Mesenchymal stem cell of the bone marrow (primary cell): ENCODE data around the genes PPIF, EIF5AL1 and SFTPA2.

GRCh38 chr10:78802460-78803325 is 266.1 kb upstream of the ZMIZ1 start:
- CAGE, long polyA plus RNA = no peak

DNA sequence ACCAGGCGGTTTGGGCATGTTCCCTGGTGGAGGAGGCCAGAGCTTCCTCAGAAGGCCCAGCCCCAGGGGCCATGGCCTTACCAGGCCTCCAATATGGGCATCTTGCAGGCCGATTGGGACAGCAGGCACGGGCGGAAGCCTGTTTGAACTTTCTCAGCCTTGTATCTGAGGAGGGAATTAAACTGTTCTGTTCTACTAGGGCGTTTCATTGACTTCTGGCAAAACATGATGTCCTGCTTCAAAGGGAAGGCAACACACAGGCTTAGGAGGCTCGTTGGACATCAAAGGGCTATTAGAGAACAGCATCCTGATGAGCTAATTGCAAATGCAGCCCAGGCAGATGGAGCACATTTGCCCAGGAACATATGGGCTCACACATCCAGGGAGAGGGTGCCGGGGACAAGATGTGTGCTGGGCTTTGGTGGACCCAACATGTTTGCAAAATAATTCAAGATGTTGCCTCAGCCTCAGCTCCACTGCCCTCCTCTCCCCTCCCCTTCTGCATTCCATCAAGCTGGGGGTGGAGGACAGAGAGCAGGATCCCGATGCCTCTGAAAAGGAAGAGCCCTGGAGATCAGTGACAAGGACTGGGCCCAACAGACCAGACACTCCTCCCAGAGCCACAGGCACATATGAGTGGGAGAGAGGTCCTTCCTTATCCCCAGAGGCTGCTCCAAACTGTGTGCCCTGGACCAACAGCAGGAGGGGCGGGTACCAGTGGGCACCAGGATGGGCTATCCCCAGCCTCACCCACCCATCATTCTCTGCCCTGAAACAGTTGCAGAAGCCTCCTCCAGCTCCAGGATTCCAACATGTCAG is 217.1 kb upstream of the ZMIZ1 start:
- CAGE, long polyA plus RNA = no peak

GRCh38 chr10:78927465-78927917 is 141.3 kb upstream of the ZMIZ1 start:
- CAGE, long polyA plus RNA = no peak

GRCh38 chr10:79071141-79071878 is 2.5 kb downstream of the ZMIZ1 start:
- CAGE, long polyA plus RNA = no peak

DNA sequence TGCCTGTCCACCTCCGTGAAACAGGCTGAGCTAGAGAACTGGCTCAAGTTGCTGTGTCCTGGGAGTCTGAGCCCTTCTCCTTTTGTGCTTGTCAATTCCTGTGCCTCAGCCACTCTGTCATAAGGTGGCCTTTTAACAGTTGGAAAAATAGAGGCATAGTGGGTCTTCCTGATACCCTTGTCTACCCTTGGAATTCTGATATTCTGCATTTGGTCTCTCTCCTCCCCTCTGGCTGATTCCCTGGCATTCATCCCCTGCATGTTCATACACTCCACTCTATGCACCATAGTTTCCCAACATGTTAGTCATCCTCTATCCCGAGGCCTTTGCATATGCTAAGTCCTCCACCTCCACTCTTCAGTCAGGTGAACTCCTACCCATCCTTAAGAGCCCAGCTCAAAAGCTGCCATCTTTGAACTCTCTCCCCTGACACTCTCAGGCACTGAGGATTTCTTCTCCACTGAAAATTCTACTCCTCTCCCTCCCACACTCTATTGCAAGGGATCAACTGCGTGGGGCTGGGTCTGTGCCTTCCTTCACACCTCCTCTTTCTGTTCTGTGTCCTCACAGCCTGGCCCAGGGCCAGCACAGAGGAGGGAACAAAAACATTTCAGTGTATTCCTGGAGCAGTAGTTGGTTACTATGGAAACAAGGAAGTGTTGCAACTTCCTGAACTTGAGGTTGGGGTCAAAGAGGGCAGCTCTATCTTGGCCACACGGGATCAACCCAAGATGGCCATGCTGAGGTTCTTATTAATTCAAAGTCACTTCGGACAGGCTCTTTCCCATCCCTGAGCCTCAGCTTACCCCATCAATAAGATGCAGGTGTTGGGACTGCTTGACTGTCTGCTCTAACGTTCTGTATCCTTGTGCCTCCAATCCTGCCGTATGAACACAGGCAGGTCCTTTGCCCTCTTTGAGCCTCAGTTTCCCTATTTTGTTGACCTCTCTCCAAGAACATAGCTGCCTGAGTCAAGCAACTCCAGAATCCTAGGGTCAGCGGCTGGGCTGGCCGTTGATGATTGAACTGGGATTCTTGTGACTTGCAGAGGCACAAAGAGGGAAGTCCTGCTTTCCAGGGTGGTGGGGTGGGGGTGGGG is 15.4 kb downstream of the ZMIZ1 start:
- CAGE, long polyA plus RNA = no peak

DNA sequence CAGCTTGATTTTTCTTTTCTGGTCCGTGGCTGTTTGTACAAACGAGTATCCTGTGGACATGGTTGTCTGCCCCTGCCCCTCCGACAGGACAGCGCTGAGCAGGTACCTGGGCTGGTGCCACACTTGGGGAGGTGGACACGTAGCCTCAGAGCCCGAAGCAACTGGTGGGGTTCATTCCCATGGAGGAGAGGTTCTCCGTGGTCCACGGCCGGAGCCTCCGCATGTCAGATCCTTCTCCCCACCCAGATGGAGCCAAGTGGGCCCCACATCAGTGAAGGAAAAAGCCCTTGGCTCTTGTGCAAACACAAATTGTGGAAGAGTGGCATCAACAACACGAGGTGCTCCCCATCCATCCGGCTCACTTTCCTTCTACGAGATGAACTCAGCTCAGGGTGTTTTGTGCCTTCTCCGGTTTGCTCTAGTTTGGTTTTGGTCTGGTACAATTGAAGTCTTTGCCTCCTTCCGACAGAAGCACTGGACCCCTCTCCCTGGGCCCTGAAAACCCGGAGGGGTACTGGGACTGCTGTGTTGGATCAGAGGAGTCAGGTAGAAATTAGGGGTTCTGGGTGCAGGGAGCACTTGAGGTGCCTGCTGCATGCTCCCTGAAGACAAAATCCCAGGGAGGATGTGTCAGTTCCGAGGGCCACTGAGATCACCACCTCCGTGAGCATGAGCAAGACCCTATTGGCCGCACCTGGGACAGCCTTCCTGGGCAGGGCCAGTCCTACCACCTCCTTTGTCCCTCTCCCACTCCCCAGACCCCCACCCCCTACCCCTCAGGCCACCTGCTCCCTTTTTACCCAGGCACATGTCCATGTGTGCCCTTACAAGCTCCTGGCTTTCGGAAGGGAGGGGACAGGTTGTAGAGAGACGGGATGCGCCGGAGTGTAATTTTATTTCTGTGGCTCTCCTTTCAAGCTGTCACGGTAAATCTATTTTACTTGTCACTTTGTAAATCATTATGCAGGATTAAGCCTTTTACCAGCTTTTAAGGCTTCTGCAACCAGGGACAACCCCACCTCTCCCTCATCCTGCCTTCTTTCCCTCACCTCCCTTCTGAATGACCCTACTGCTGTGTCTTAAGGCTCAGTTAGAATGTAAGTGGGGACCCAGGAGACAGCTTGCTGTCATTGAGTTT is 20.6 kb downstream of the ZMIZ1 start:
- CAGE, long polyA plus RNA = no peak

DNA sequence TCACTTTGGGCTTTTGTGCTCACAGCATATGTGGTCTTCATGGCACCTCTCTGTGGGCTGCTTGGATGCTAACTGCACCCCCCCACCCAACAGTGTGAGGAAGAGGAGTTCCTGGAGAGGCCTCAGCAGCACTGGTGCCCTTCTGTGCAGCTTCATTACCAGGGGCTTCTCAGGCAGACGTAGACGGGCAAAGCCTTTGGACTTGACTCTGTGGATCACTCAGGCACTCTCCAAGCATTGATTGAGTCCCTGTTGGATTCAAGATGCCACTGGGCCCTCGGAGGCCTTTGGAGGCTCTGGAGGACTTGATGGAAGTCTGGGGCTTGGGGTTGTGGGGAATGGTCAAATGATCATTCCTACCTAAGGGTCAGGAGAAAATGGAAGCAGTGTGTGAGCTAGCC is 29.0 kb downstream of the ZMIZ1 start:
- CAGE, long polyA plus RNA = no peak

- CAGE, long polyA plus RNA = no peak
Observed at GRCh38 chr10:79098373-79098705, 29.6 kb downstream of the ZMIZ1 start.

DNA sequence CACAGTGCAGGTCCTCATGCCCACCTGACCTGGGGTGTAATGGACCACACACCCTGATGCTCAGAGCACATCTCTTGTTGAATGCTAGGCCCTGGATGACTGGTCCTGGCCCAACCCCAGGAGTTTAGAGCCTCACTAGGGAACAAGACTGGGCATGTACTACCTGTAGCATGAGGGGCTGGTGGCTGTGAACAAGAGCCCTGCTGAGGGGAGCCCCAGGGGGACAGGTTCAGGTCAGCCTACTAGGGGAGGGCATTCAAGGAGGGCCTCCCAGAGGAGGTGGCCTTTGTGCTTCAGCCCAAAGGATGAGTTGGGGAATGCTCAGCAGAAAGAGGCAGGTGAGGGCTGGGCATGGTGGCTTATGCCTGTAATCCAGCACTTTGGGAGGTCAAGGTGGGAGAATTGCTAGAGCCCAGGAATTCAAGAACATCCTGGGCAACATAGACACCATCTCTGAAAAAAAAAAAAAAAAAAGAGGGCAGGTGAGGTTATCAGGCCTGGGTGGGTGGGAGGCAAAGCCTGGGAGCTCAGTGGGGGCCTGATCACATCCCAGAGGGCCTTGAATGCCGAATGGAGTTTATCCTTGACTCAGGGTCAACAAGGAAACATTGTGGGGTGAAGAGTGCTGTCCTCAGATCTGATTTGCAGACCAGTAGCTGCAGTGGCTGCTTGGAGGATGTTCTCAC is 31.4 kb downstream of the ZMIZ1 start:
- CAGE, long polyA plus RNA = no peak

DNA sequence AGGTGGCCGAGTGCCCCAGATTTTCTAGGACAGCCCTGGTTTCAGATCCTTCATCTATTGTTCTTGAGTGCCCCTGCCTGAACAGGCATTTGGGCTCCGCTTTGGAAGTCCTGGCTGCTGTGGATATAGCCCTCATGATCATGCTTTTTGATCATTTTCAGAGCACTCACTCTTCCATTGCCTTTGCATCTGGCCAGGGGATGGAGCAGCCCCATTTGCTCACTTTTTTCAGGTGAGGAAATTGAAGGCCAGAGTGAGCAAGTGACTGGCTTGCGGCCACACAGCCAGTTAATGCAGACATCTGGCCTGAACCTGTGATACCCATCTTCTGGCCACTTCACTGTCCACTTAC is 38.1 kb downstream of the ZMIZ1 start:
- CAGE, long polyA plus RNA = no peak

- CAGE, long polyA plus RNA = no peak
Observed at GRCh38 chr10:79155024-79155980, 86.5 kb downstream of the ZMIZ1 start.

DNA sequence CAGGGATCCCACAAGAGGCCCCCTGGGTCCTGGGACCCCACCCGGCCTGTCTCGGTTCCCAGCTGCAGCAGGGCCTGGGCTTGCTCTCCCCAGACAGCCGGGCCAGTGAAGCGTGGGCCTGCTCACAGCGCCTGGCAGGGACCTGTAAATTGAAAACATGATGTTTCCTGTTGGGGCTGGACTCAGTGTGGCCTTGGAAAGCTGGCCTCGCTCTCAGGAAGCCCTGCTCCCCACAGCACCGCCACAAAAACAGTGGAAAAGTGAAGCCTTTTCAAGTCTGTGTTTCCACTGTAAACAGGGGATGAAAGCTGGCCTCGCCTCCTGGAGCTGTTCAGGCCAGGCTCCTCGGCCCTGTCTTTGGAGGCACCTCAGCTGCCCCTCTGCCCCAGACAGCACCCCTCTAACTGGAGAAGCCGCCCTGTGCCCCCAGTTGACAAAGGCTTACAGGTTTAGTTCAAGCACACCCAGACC is 108.3 kb downstream of the ZMIZ1 start:
- CAGE, long polyA plus RNA = no peak

- CAGE, long polyA plus RNA = no peak
Observed at GRCh38 chr10:79228891-79229434, 118.3 kb upstream of the PPIF start.

DNA sequence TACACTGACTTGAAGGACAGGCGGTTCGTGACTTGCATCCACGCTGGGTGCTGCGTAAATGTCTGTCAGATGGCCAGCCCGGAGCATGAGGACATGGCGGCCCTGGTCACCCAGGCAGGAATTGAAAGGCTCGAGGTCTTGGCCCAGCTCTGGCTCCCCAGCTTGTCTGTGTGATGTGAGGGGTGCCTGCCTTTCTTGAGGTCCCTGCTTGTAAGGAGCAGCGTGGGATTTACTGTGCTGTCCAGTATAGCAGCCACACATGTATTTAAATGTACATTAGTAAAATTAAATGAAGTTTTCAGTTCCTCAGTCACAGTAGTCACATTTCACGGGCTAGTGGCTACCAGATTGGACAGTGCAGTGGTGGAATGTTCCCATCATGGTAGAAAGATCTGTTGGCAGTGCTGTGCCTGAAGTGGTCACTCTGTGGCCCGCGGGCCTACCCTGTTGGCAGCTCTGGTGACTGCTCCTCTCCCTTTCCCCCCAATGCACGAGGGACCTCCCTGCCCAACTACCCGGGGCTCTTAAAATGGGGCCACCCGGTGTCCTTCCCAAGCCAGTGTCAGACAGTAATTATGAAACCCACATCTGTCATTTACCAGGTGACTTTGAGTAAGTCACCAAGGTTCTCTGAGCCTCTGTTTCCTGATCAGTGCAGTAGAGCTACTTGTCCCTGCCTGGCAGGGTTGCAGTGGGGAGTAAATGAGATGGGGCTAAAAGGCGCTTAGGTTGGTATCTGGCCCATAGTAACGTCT is 97.8 kb upstream of the PPIF start:
- CAGE, long polyA plus RNA = no peak

- CAGE, long polyA plus RNA = no peak
Observed at GRCh38 chr10:79331103-79332283, 15.8 kb upstream of the PPIF start.

DNA sequence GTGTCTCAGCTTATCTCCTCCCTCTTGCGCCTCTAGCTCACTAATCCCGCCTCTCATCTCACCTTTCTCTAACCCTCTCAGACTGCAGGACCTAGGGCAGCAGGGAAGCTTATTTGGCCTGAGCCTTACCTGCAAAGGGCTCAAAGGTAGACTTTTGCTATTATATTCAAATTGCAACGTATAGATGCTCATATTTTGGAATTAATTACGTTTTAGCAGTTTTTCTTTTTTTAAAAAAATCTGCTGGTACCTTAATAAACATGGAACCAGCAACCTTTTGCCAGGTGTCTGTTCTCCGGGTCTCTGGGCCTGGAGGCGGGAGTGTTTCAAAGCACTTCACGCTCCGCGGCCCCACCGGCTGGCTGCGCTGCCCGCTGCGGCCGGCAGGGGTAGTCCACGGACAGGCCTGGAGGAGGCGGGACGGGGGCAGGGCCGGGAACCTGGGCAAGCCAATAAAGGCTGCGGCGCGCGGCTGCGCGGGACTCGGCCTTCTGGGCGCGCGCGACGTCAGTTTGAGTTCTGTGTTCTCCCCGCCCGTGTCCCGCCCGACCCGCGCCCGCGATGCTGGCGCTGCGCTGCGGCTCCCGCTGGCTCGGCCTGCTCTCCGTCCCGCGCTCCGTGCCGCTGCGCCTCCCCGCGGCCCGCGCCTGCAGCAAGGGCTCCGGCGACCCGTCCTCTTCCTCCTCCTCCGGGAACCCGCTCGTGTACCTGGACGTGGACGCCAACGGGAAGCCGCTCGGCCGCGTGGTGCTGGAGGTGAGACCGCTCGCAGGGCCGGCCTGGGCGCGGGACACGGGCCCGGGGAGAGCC is at the start of gene PPIF:
PPIF (plus strand) TSS at position 482 of the 810 bp plus-strand sequence.
- CAGE, long polyA plus RNA = no peak

DNA sequence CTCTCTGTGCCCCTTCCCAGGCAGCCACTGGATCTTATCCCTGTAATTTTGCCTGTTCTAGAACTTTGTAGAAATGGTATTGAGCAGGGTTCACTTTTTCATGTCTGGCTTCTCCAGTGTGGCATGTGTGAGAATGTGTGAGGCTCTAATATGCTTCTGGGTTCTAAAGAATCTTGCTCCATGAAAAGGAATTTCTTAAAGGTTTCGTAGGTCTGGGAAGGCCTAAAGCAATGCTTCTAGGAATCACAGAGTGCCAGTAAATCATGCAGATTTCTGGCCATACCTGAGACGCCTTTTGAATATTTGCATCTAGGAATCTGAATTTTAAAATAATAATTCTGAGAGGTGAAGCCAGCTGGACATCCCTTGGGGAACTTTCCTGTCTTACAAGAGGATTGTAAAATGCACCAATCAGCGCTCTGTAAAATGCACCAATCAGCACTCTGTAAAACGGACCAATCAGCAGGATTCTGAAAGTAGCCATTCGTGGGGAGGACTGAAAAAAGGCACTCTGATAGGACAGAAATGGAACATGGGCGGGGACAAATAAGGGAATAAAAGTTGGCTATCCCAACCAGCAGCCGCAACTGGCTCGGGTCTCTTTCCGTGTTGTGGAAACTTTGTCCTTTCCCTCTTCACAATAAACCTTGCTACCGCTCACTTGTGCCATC is 9.8 kb downstream of the PPIF start:
- CAGE, long polyA plus RNA = no peak

DNA sequence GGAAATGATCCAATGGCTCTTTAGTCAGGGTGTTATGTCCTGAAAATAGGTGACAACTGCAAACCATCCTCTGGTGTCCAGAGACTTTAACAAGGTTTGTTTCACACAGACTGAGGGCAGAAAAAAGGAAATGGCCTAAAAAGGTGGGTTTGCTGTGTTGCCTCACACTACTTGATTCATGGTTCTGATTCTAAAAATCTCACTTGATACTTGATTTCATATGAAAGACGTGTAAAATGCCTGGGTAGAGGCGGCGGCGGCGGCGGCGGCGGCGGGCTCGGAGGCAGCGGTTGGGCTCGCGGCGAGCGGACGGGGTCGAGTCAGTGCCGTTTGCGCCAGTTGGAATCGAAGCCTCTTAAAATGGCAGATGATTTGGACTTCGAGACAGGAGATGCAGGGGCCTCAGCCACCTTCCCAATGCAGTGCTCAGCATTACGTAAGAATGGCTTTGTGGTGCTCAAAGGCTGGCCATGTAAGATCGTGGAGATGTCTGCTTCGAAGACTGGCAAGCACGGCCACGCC is at the start of gene EIF5AL1:
EIF5AL1 (plus strand) TSS at position 244 of the 522 bp plus-strand sequence.
- CAGE, long polyA plus RNA = no peak

DNA sequence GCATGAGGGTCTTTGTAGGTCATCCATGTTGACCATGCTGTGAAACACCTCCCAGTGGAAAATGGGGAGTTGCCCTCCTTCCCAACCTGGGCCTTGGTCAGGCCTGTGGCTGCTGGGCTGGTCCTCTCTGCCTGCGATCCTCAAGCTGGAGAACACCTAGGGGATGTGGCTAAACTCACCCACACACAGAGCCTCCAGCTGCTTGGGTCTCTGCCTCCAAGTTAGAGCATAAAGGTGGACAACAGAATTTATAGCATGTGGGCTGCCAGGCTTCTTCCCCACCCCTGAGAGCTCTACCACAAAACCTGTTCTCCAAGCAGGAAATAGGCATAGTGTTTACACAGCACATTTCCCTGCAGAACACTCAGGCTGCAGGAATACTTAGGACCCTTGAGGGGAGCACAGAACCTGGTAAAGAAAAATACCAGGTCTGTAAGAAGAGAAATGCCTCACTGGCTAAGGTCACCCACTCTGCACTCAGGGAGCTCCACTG is at the start of gene SFTPA2:
SFTPA2 (minus strand) TSS at position 223 of the 493 bp plus-strand sequence.
- CAGE, long polyA plus RNA = no peak

GRCh38 chr10:79981933-79982863 is 33.3 kb upstream of the SFTPD start:
- CAGE, long polyA plus RNA = no peak